Upper lobe of left lung (tissue), 5 donors: ENCODE results near the genes PPP2R5A and ANGEL2.

DNA sequence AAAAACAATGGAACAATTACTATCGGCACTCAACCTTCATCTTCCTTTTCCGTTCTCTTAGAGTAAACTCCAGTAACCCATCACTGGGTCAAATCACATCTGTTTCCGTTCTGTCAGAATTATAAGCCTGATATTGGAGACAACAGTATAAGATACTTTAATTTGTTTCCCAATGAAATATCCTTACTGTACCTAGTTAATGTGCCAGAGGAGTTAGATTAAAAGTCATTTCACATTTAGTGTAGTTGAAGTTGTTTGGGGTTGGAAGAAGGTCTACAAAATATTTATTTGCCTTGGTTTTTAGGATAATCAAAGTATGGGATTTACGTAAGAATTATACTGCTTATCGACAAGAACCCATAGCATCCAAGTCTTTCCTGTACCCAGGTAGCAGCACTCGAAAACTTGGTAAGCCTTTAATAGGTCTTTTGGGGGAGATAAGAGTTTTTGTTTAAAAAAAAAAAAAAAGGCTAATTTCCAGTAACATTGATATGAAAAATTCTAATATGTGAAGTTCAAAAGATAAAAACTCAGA is 32.4 kb downstream of the DTL start:
- PRO-cap, 2 experiments = no peak in any of the 2 experiments
- RAMPAGE, long total RNA, 4 experiments = no peak in any of the 4 experiments

- PRO-cap, 2 experiments = no peak in any of the 2 experiments
- RAMPAGE, long total RNA, 4 experiments = no peak in any of the 4 experiments
These were observed 77.5 kb downstream of the DTL start for GRCh38 chr1:212113025-212113477.

DNA sequence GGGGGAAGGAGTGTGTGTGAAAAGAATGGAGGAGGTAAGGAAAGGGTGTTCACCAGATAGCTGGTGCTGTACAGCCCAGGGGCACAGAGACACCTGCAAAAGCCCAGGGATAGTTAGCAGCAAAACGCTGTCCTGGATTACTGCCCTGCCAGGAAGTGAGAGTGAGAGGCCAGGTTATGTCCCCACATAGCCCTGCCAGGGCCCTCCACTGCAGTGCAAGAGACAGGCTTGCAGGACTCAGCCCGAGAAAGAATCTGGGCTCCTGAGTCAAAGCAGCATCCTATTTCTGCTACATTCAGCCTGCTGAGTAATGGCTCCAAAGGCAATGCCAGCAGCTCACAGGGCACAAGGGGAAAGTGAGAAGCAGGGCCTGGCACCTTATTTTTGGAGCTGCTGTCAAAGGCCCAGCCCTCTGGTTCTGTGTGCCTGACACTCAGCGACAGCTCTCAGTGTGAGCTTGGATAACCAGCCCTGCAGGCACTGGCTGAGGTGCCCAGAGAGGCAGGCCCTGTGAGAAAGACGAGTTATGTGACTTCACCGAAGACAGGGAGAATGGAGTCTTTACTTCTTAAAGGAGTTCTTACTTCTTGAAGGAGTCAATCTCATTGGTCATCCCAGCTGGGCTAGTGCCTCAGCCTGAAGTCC is 83.9 kb downstream of the DTL start:
- PRO-cap, 2 experiments = no peak in any of the 2 experiments
- RAMPAGE, long total RNA, 4 experiments = no peak in any of the 4 experiments

DNA sequence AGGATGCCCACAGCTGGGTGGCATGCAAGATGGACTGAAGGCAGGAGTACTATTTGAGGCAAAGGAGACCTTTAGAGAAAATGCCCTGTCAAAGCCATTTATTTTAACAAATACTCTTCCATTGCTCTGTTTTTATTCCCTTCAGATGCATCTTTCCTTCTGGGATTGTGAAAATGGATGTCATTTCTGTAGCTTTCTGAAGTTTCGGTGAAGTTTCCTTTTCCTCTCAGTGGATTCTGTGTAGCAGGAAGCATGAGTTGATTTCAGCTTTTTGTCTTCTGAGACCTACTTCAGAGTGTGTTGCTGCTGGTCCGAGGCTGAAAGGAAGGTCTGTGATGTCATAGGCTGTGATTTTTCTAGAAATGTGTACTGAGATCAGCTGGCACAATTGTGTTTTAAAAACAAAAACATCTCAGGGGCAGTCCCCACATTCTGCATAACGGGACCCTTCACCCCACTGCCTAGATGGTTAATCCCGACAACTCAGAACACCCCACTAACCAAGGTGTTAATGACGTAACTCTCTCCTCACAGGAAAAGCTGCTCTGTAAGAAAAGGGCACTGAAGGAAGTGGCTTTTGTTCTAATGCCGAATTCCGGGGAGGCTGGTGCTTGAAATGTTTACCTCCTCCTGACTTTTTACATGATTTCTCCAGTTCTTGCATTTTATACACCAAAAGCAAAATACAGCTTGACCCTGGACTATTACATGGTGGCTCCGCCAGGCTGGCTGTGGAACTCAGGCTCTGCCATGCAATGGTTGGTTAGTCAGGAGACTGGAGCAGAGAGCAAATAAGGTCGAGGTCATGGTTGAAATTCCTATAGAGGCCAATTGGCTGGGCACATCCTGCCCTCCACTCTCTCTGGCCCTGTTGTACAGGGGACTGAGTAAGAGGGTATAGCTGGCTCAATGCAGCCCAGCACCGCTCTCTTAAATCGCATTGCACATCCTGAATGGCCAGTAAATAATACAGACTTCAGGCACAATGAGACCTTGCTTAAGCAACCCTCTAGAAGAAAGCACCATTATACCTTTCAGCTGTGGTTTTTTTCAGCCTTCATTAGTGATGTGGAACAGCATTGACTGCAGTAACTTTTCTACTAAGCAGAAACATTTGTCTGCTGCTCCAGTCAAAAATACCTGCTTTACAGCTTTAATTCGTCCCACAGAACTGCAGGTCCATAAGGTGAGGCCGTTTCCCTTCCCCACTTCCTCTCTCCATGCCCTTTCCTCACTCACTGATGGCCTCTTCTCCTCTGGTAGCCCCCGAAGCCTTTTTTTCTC is 59.6 kb upstream of the PPP2R5A start:
- PRO-cap, 2 experiments = no peak in any of the 2 experiments
- RAMPAGE, long total RNA, 4 experiments = no peak in any of the 4 experiments

GRCh38 chr1:212234494-212235148 is 50.6 kb upstream of the PPP2R5A start:
- PRO-cap, 2 experiments = no peak in any of the 2 experiments
- RAMPAGE, long total RNA, 4 experiments = no peak in any of the 4 experiments

DNA sequence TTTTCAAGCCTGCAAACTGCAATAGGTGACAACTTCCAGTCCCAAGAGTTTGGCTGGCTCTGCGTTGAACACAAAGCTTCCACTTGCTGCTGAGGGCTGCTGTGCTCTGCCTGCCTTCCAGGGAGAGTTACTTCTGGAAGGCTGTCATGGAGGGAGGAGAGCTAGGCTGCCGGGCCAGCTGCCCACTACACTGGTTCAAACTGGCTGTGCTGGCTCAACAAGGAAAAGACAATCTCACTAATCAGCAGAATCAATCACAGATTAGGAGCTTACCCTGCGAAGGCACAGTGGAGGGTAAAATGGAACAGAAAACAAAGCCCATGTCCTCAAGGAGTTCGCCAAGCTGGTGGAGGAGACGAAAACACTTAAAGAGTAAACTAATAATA is 46.6 kb upstream of the PPP2R5A start:
- PRO-cap, 2 experiments = no peak in any of the 2 experiments
- RAMPAGE, long total RNA, 4 experiments = no peak in any of the 4 experiments

GRCh38 chr1:212247104-212247391 is 38.2 kb upstream of the PPP2R5A start:
- PRO-cap, 2 experiments = no peak in any of the 2 experiments
- RAMPAGE, long total RNA, 4 experiments = no peak in any of the 4 experiments

DNA sequence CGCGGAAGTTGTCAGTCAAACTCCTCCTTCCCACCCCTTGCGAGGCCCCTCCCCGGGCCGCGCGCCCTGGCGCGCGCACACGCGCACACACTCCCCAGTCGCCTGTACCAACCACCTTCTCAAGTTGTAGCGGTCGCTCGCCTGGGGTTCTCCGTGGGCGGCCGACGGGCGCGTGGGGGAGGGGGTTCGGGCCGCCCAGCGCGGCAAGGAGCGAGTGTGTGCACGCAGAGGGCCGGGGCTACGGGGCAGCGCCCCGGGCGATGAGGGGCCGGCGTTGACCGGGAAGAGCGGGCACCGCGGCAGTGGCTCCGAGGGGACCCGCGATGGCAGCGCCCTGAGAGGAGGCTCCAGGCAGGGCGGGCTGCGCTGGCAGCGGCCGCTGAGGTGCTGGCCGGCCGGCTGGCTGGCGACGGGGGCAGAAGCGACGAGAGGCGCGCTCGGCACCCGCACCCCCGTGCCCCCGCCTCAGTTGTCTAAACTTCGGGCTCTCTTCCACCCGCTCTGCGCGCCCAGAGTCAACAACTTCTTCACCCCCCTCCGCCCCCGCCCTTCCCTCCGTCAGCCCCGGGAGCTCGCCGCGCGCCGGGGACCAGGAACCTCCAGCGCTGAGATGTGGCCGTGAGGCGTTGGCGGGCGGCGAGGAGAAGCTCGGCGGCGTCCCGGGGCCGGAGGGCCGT is at the start of gene PPP2R5A:
Gene PPP2R5A, plus strand, starts transcription at position 97 of the 677 bp plus-strand sequence.
- PRO-cap, 2 experiments = peak in 2 of 2 experiments; most common plus-strand start position 97 of the sequence (in 2)
- RAMPAGE, long total RNA, 4 experiments = start-site peak on the plus strand in 2 of 4 experiments, centred at positions 99 to 132 of the sequence, 22 to 23 reads per replicate

DNA sequence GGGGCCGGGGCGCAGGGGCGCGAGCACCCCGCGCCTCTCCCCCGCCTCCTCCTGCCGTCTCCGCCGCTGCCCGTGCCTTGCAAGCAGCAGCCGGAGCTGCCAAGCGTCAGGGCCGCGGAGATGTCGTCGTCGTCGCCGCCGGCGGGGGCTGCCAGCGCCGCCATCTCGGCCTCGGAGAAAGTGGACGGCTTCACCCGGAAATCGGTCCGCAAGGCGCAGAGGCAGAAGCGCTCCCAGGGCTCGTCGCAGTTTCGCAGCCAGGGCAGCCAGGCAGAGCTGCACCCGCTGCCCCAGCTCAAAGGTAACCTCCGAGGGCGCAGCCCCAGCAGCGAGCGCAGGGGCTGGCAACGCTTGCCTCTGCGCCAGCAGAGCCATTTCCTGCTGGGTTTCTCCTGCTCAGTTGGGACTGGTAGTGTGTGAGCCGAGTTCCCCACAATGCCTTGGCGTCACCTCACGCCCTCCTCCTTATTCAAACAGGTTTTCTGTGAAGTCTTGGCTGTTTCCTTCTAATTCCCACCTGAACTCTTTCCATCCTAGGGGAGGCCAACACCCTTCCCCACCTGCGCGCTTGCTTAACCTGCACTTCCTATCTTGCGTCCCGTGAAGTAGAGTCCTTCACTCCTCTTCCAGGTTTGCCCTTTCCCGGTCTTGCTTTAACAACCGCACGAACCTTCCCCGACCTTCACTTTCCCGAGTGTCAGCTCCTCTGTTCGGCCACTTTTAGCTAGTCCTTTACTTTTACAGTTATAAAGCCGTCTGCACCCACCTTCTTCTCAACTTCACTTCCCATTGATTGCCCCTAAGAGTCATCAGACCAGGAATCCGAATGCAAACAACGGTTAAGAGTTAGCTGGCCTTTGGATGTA is 1.0 kb downstream of the PPP2R5A start:
- PRO-cap, 2 experiments = peak in 2 of 2 experiments; most common plus-strand start position 171 of the sequence (in 1); most common minus-strand start position 408 of the sequence (in 2)
- RAMPAGE, long total RNA, 4 experiments = start-site peak on the minus strand in 1 of 4 experiments, centred at position 388 of the sequence, 11 reads per replicate

GRCh38 chr1:212347685-212348628 is 62.7 kb downstream of the PPP2R5A start:
- PRO-cap, 2 experiments = no peak in any of the 2 experiments
- RAMPAGE, long total RNA, 4 experiments = no peak in any of the 4 experiments

DNA sequence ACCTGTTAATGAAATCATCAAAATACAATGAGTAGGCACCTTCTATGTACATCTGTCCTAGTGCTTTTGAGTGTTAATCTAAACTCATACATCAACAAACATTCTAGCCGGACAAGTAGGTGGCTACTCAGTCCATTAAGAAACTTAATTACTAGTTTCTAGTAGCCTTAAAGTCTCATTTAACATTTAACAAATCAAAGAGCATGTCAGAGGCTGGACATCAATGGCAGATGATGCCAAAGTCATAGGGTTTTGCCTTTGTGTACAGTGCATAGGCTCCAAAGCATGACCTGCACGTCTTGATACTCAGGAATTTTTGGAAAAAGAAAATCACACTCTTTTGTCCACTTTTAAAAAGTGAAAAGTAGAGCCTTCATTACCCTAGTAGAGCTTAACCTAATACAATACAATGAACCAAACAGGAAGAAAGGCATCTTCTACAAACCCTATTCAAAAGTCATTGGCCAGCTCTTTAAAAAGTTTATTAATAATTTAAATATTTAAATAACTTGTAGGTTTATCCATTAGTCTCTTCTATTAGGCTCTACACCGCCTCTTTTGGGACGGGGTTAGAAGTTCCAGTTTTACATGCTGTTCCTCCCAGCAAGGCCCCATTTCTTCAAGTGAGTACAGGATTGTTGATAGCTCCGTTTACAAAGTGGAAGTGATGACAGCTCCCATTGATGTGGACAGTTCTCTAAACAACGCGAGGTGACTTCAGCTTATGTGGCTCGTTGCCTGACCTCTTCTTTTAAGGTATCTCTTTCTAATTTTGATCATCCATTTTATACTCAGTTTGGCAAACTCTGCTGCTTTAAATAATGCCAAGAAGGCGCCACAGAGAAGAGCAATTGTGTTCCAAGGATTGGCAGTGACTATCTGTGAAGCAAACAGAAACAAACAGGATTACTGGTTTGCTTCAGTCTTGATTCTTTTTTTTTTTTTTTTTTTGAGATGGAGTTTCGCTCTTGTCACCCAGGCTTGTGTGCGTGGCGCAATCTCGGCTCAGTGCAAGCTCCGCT is 49.9 kb downstream of the PACC1 start:
- PRO-cap, 2 experiments = no peak in any of the 2 experiments
- RAMPAGE, long total RNA, 4 experiments = no peak in any of the 4 experiments

DNA sequence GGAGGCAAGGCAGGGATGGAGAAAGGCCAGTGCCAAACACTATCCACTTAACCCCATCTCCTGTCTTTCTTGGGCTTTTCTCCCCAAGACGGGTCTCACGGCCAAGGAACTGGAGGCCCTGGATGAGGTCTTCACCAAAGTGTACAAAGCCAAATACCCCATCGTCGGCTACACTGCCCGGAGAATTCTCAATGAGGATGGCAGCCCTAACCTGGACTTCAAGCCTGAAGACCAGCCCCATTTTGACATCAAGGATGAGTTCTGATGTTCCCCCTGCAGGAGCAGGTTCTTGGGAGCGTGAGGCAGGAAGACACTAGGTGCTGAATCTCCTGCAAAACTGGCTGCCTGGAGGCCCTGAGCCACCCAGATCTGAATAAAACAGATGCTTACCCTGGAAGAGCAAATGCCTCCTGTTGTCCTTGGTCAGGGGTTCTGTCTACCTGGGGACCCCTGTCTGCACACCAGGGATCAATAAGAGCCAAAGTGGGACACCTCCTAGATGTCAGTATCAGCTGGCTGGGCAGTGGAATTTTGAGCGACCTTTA is 13.1 kb downstream of the NENF start:
- PRO-cap, 2 experiments = no peak in any of the 2 experiments
- RAMPAGE, long total RNA, 4 experiments = no peak in any of the 4 experiments

DNA sequence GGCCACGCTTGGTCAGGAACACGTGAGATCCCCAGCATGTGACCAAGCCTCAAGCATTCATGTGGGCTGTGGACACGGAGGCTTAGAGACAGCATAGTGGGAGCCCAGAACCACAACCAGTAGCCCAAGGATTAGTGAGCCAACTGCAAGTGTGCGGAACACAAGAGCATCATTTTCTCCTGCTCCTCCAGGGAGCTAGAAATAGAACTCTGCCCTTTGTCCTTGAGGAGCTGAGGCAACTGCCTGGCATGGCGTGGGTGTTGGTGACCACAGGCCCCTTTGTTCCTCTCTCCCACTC is 50.2 kb downstream of the NENF start:
- PRO-cap, 2 experiments = no peak in any of the 2 experiments
- RAMPAGE, long total RNA, 4 experiments = no peak in any of the 4 experiments

DNA sequence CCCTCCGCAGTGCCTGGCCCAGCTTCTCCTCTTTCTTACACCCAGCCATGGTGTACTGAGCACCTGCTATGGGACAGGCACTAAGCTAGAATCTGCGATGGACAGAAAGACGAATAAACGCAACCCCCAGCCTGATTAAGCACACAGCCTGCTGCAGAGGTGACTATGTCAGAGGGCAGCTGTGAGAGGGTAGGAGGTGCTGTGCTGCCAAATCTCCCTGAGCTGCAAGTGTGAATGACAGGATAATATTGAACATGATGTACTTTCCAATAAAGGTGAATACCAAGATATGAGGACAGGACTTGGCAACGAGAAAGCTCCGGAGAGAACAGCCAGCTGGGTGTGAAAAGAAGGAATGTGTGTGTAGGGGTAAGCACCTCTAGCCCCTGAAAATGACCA is 83.1 kb upstream of the ATF3 start:
- PRO-cap, 2 experiments = no peak in any of the 2 experiments
- RAMPAGE, long total RNA, 4 experiments = no peak in any of the 4 experiments

- PRO-cap, 2 experiments = no peak in any of the 2 experiments
- RAMPAGE, long total RNA, 4 experiments = no peak in any of the 4 experiments
These were observed 6.7 kb downstream of the ATF3 start for GRCh38 chr1:212615300-212615640.

DNA sequence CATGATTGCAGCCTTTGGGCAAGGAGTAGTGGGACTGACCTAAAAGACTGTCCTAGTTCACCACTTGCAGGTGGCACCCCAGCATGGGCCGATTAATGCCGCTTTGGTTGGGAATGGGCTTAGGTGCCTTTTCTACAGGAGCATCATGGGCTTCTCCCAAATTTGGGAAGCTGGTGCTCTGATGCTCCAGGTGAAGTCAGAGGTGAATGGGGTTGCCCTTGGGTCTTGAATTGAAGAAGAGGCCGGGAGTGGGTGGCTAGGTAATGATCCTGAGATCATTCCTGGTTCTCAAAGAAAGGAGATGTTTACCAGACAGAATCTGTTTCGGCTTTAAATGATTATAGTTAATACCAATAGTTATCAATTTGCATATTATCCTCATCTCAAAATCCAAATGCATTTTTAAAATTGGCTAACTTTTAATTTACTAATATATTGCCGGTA is 6.8 kb upstream of the GARIN4 start:
- PRO-cap, 2 experiments = no peak in any of the 2 experiments
- RAMPAGE, long total RNA, 4 experiments = no peak in any of the 4 experiments

GRCh38 chr1:213015358-213016022 is at the start of gene ANGEL2:
Gene ANGEL2, minus strand, starts transcription at chr1:213015867.
- PRO-cap, 2 experiments = peak in 2 of 2 experiments; most common plus-strand start chr1:213015628 (in 1); most common minus-strand start chr1:213015456 (in 1)
- RAMPAGE, long total RNA, 4 experiments = start-site peak on the minus strand in 4 of 4 experiments, at chr1:213015439-213015889 at its widest, 20 to 298 reads per replicate

GRCh38 chr1:213582486-213582728 is 405.4 kb upstream of the PROX1 start:
- PRO-cap, 2 experiments = no peak in any of the 2 experiments
- RAMPAGE, long total RNA, 4 experiments = no peak in any of the 4 experiments

DNA sequence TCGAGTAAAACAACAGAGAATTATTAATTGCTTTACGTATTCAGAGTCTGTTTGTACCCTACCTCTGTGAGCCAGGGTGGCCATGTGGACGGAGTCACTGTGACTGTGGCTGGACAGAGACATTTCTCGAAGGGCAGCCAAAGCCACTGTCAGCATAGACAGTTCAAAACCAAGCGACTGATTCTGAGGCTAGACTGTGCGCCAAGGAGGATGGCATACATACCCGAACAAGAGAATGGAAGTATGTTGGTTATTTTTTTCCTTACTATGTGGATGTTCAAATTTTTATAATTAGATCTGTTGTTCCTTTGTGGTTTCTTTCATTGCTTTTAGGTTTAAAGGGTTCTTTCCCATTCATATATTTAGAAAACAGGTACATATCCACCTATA is 390.9 kb upstream of the PROX1 start:
- PRO-cap, 2 experiments = no peak in any of the 2 experiments
- RAMPAGE, long total RNA, 4 experiments = no peak in any of the 4 experiments

- PRO-cap, 2 experiments = no peak in any of the 2 experiments
- RAMPAGE, long total RNA, 4 experiments = no peak in any of the 4 experiments
These were observed 258.9 kb upstream of the PROX1 start for GRCh38 chr1:213728756-213729372.